Hematopoietic multipotent progenitor cell (in vitro differentiated cells): ENCODE measurements around the gene TYSND1.

DNA sequence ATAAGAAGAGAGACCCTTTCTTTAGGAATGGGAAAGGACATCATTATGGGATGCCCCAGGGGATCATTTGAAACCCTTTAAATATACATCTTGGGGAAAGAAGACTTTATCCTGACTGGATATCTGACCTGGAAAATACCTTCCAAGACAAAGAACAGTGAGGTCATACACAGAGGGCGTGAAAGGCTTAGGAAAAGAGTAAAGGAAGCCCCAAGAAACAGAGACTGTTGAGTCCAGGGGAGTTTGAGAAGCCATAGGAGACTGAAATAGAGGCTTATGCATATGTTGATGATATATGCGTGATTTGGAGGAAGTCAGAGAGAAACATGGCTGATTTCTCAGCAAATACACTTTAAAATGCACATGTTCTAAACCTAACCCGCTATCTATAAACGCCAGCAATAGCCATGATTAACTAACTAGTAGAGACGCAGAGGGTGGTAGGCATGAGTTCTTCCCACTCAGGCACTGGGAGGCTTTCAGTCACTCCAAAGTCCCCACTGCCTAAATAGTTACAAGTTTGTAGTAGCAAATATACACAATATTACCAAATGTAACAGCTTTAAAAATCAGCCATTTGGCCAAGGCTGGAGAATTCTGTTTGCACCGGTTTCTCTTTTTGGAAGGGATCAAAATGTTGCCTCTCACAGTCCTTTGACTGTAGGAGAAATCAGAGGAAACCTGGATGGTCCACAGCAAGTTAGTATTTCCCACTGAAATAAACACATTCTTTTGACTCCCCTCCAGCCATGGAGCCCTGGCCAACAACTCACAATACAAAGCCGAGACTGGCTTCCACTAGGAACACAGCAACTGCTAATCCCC lies 1.2 kb upstream of the MACROH2A2 start:
- CAGE, long polyA plus RNA = no peak

DNA sequence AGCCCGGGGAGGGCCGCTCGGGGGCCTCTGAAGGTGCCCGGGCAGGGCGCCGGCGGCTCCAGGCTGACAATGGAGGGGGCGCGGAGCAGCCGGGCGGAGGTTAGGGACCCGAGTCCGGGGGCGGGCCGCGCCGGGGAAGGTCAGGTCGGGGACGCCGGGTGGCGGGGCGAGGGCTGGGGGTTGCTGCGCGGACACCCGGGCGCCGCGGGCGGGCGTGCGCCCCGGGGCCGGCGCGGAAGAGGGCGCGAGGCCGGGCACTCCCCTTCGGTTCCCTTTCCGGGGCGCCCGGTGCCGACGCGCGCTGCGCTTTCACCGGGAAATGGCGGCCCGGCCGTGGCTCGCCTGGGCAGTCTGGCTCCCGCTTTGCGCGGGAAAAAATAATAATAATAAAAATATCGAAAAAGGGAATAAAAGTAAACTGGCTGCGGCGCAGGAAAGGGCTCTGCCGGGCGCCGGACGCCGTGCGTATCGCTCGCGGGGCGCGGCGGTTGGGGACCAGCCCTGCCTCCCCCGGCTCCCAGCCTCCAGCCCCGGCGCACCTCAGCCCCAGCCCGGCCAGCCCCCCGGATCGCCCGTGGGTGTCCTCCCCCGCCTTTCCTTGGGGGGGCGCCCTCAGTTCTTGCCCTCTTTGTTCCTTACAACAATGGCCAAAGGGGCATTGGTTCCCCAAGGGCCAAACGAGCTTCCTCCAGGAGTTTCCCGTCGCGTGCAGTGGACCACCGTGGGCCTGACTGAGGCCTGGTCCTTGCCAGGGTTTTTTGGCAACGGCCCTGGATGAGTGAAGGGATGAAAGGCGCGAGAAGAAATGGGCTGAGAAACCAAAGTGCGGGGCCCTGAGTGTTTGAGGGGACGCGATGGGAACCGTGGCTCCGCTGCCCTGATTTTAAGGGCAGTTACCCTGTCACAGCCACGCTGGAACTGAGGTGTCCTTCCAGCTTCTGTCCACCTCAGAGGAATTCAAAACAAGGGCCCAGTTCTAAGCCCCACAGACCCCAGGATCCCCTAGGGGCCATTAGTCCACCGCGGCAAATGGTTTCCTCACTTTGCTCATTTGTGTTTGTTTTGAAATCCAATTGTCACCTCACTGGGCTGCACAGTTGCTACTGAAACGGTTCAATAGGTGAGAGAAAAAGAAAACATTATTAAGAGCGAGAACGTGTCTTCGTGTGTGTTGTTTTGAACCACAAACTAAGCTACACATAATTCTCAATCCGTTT lies 1.2 kb downstream of the MACROH2A2 start:
- CAGE, long polyA plus RNA = no peak

- CAGE, long polyA plus RNA = no peak
Measured at GRCh38 chr10:70109189-70109813, 23.3 kb downstream of the AIFM2 start.

- CAGE, long polyA plus RNA = no peak
Measured at GRCh38 chr10:70123799-70124231, 8.8 kb downstream of the AIFM2 start.

- CAGE, long polyA plus RNA = no peak
Measured at GRCh38 chr10:70146451-70147166, at the start of gene TYSND1. Gene TYSND1, minus strand, starts transcription at chr10:70146700.

GRCh38 chr10:70150102-70151292 lies 4.0 kb upstream of the TYSND1 start:
- CAGE, long polyA plus RNA = no peak

DNA sequence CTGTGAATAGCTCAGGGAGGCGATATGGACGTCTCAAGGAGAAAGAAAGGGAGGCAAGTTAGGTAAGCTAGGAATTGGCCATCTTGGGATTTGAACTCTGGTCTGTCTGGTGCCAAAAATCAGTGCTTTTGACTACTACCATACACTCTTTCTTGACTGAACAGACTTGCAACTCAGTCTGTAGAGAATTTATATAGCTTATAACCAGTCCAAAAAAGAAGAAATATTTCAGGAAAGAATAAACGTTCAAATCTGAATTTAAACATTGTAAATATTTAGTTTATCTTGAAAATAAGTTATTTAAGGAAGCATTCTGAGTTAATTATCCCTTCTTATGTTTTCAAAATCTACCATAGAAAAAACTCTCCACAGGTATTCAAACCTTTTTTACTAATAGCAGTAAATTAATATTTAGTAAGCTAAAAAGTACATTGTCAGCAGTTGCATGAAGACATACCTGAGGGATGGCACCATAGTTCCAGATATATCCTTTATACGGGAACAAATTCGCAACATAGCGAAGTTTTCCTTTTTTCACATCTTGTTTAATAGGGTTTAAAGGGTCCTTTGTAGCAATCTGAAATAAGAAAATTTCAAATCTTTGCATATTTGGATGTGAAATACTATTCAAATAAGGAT lies 15.8 kb downstream of the PPA1 start:
- CAGE, long polyA plus RNA = no peak

DNA sequence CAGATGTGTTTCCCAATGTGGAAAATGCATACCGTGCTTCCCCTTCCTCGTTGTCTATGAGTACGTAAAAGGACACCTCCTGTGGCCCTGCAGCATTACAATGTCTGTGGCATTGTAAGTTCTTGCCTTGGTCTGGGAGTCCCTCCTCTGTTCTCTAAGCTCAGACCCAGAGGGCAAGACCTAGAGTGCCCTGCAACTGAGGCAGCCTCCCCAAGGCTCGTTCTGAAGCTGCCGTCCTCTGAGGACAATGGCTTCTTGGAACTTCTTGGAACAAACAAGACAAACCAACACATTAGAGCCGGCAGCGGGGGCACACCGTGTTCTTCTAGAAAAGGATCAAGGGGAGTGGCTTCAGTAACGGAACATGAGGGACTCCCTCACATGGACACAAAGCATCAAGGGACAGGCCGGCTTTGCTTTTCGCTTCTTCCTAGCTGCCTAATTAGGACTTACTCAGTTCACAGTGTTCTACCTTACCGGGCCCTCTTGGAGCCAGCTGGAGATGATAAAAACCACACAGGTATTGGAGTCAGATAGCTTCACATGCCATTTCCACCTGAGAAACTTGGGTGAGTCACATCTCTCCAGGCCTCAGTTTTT lies 20.9 kb upstream of the PPA1 start:
- CAGE, long polyA plus RNA = no peak

DNA sequence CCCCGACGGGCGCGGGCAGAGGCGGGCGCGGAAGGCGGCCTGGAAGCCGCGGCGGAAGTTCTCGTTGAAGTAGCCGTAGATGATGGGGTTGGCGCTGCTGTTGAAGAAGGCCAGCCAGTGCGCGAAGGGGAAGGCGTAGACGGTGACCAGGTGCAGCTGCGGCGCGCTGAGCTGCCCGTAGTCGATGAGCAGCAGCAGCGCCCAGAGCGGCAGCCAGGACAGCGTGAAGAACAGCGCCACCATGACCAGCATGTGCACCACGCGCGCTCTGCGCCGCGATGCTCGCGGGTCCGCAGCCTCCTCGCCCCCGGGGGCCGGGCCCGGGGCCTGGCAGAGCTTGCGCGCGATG lies 21.9 kb upstream of the PPA1 start:
- CAGE, long polyA plus RNA = no peak

- CAGE, long polyA plus RNA = no peak
Measured at GRCh38 chr10:70255537-70256296, 22.5 kb upstream of the PPA1 start.

DNA sequence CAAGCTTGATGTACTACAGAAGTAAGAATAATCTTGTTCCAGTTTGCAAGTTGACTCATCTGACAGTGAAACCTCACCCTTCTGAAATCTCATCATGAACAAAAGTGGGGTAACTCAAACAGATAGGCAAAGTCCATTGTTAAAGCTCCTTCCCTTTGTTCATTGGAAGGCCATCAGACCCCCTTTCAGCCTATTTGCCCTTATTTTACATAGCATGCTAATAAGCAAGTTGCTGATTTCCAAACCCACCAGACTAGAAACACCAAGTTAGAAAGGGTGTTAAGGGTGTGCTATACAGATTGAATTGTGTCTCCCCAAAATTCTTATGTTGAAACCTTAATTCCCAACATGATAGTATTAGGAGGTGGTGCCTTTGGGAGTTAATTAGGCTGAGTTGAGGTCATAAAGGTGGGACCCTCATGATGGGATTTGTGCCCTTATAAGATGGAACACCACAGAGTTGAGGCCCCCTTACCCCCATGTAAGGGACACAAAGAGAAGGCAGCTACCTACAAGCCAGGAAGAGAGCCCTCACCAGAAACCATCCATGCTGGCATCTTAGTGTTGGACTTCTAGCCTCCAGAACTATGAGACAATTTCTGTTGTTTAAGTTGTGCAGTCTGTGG lies 13.9 kb downstream of the EIF4EBP2 start:
- CAGE, long polyA plus RNA = no peak

DNA sequence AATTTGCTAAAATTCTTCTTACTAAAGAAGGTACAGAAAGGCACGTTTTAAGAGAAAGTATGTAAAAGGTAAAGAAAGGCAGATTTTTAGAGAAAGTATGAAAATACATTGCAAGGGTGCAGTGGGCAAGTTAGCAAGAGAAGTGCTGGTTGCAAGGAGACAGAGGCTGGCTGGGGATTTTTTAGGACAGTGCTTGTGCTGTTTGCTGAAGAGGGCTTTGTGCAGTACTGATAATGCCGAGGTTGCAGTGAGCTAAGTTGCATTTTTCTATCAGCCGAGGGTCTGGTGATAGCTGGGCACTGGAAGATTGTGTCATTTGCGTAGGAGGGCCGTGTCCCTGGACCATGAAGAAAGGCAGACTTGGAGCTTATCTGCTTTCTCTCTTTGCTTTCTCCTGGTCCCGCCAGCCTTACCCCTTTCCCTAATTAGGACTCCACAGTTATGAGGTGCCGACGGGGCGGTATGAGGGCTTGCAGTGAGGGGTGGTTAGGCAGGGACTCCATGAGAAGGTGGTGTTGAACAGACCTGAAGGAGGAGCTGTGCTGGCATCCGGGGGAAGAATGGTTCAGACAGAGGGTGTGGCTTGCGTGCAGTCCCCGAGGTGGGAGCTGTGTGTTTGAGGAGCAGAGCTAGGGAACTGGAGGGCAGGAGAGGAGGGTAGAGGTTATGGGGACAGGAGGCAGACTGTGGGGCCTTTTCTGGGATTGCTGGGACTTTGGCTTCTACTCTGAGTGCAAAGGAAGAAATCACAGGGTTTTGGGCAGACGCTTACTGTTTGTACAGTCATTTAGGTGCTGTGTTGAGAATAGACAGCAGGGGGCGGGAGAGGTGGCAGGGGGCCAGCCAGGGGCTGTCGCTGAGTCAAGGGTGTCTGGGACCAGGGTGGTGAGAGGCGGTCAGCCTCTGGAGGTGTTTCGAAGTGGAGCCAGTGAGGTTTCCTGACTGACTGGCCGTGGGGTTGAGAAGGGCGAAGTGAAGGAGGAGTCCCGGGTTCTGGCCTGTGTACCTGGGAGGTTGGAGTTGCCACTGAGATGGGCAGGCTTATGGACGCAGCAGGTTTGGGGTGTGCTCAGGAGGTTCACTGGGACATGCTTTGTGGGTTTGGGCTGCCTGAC lies 43.5 kb downstream of the PRF1 start:
- CAGE, long polyA plus RNA = no peak

DNA sequence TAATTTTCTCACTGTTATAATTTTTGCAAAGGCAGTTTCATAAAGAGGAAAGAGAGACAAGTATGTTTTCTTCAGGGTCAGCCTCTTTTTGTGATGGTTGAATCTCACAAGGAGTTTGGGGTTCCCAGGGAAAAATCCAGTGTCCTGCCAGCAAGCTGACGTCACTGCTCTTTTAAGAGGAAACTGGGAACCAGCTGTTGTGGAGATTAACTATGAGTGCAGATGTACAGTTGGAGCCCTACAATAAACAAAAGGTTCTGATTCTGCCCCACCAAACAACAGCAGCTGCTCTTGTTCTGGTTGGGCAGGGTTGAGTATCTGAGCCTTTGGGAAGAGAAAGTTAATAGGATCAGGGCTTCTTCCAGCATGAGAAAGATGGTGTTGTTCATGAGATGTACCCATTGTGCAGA lies 12.8 kb downstream of the PRF1 start:
- CAGE, long polyA plus RNA = no peak

GRCh38 chr10:70886449-70886996 lies 1.8 kb downstream of the PCBD1 start:
- CAGE, long polyA plus RNA = no peak

DNA sequence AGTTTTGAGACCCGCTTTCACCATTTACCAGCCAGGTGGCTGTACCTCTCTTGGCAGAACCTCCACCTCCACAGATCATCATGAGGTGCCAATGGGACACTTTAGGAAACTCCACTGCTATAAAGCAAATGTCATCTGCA lies 1.4 kb downstream of the PCBD1 start:
- CAGE, long polyA plus RNA = no peak

- CAGE, long polyA plus RNA = no peak
Measured at GRCh38 chr10:71246194-71246703, 33.9 kb downstream of the UNC5B start.

GRCh38 chr10:71397848-71398296 lies 1.2 kb downstream of the CDH23 start:
- CAGE, long polyA plus RNA = no peak

DNA sequence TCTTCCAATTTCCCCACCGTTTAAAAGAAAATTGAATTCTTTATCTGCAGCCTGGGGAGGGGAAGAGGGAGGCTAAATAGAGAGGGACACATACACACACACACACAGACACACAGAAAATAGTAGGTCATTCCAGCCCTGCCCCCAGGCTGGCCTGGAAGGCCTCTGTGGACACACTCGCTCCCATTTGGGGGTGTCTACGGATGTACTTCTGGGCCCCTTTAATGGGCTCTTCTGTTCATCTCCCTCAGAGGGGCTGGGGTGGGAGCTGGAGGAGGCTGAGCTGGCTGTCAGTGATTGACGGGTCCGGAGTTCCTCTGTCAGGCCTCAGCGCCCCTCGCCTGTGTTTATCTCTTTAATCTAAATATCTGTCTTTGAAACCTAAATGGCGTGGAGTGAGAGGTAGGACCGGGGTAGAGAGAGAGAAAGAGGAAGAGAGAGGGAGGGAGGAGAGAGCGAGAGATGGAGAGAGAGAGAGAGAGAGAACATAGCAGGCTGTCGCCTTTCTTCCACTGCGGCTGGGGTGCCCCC lies 61.7 kb downstream of the C10orf105 start:
- CAGE, long polyA plus RNA = no peak

- CAGE, long polyA plus RNA = no peak
Measured at GRCh38 chr10:71749673-71750159, 23.6 kb downstream of the VSIR start.

DNA sequence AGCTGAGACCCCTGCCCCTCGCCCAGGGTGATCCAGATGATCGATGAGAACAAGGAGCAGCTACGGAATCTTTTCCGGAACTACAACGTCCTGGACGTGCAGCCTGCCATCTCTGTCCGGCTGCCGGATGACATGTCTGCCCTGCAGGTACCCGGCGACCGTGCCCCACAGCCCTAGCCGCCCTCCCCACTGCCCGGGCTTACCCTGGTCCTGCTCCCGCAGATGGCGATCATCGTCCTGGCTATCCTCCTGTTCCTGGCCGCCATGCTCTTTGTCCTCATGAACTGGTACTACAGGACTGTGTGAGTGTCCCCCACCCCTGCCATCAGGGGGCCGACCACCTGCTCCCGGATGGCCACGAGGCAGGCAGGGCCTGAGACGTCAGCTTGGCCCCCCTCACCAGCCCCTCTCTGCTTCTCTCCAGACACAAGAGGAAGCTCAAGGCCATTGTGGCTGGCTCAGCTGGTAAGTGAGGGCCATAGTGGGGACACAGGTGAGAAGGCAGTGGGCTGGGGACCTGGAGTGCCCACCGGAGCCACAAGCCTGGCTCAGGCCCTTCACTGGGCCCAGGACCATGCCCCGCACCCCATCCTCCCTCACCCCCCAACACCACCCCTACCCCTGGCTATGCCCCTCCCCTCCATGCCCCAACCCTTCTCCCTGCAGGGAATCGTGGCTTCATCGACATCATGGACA lies 38.1 kb upstream of the VSIR start:
- CAGE, long polyA plus RNA = no peak